Measurements from ENCODE around the gene MBD5.

- PRO-cap, 2 experiments = no peak in any of the 2 experiments
These were observed 24.0 kb upstream of the GTDC1 start for GRCh38 chr2:144356143-144356843.

- PRO-cap, 2 experiments = no peak in any of the 2 experiments
These were observed 25.7 kb upstream of the GTDC1 start for GRCh38 chr2:144357954-144358525.

- PRO-cap, 2 experiments = no peak in any of the 2 experiments
These were observed 56.2 kb upstream of the GTDC1 start for GRCh38 chr2:144388428-144389095.

DNA sequence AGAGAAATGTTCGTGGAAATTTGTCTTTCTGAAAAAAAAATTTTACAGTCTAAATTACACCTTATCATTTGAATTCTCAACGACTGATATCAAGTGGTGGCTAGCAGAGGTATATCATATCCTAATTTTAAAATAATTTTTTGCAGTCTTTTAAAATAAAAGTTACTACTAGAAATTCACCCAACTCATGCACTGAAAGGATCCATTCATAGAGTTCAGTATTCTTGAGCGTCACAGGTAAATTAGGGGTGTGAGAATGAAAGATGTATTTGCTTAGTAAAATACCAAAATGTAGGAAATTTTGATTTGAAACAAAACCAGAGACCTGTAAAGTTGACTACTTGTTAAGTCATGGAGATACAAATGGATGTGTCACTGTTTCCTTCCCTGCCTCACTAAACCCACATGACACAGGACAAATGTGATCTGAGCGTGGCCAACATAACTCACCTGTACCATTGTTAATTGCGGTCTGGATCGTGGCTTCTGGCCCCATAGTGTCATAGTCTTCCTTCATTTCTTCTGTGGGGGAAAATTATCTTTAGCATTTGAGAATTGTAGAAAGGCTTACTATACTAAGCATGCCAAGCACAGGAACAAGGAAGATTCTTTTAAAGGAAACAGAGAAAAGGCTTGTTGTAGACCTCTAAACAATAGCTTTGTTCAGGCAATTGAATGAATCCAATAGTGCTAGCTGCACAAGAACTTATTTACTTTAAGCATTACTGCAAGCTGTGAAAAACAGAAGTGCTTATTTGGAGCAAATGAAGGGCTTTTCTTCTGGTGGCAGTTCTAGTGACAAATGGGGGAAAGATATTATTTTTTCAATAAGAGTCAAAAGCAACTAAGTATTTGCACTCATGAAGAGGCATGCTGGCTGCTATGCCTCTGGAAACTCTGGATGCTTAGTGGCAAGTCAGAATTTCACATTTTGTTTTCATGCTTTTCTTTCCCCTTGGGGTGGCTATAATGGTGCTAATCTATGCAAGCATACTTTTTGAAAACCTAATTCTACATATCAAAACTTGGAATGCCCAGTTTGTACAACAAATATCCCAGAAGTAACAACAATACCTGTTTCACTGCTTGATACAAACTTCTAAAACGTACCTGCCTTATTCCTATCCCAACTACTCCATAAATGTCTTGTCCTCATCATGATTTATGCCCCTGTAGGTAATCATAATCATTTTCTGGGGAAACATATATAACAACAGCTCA is 92.4 kb upstream of the GTDC1 start:
- PRO-cap, 2 experiments = no peak in any of the 2 experiments

DNA sequence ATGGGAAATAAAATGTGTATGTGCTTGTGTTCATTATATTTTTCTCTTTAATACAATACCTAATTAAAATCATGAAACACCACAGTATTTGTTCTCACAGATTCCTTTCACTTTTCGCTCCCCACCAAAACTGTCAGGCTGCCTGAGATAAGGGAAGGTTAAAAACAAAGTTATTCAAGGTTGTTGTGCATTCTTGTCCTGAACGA is 76.4 kb downstream of the ZEB2 start:
- PRO-cap, 2 experiments = no peak in any of the 2 experiments

GRCh38 chr2:144456491-144457350 is 63.2 kb downstream of the ZEB2 start:
- PRO-cap, 2 experiments = no peak in any of the 2 experiments

GRCh38 chr2:144484471-144485407 is 35.2 kb downstream of the ZEB2 start:
- PRO-cap, 2 experiments = no peak in any of the 2 experiments

- PRO-cap, 2 experiments = no peak in any of the 2 experiments
These were observed 19.4 kb downstream of the ZEB2 start for GRCh38 chr2:144500275-144501235.

- PRO-cap, 2 experiments = no peak in any of the 2 experiments
These were observed 11.6 kb downstream of the ZEB2 start for GRCh38 chr2:144508110-144509018.

DNA sequence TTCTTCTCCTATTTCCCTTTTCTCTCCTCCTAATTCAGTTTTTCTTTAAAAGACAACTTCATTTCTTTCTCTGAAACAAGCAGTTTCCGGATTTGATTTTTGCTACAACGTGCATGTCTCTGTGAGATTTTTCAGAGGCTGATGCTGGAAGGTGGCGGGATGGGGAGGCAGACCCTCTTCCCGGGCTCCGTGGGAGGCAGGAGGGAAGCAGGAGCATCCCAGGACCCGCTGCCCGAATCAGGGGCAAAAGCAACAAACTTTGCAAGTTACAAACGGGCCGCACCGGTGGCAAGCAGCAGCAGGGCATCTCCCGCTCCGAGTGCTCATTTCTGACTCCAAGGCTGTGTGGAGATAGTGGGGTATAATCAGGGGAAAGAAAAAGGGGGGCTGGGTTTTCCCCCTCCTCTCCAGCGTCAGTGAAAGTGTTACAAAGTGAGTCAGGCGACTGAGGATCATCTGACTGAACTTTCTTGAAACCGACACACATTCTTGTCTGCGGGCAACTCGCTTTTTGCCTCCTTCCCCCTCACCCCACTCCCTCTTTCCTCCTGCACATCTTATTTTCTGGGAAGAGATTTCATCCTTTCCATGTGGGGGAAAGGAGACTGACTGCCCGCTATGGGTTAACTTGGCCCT is 6.3 kb downstream of the ZEB2 start:
- PRO-cap, 2 experiments = peak in 1 of 2 experiments; most common plus-strand start position 502 of the sequence (in 1); most common minus-strand start position 337 of the sequence (in 1)

DNA sequence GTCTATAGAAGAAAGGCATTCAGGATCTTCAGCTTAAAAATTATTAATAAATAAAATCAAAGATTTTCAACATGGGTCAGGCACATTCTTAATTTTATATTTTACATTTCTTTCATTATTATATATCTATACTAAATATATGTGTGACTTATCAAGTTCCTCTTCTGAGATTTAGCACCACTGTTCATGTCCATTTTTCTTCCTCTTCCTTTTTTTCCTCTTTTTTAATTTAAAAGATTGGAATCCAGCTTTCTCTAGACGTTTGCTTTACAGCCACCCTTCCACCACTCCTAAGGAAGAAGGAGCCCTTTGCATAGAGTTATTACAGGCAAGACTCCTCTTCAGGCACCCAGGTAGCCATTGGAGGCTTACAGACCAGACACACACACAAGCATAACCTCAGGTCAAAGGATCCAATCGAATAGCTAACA is 2.2 kb upstream of the ZEB2 start:
- PRO-cap, 2 experiments = no peak in any of the 2 experiments

DNA sequence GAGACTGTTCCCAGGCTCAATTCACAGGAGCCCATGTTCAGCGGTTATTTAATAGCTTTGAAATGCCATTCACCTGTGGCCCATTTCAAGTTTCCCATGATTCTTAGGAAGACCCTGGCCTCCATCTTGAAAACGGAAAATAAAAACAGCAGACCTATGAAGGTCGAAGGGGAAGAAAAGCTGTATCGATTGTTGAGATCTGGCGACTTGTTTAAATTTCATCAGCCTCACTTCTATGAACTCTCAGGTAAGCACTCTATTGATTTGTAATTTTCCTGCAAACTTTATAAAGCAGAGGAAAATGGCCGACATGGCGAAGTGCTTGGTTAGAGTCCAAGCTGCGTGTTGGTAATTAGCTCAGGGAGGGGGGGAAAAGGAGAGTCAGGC is 147.9 kb upstream of the ZEB2 start:
- PRO-cap, 2 experiments = no peak in any of the 2 experiments

DNA sequence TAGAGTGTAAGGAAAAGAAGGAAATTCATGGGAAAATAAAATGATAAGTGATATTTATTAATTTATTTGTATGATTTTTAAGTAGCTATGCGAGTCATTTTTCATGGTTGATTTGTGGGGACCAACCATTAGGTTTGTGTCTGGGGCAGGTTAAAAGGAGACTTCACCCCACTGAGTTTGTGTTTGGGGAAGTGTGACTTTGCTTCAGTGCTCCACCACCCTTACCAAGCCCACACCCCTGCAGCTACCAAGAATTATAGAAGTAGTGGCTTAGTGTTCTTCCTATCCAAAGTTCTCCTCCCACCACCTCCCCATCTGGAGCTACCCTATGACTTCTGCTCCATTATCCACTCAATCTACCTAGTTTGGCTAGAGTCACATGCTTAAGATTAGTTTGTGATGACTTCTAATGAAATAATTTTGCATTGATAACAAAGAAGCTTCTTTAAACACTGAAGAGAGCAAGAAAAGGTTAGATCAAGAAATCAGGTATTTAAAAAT is 182.1 kb upstream of the ZEB2 start:
- PRO-cap, 2 experiments = no peak in any of the 2 experiments

GRCh38 chr2:145411373-145411919 is 891.5 kb upstream of the ZEB2 start:
- PRO-cap, 2 experiments = no peak in any of the 2 experiments

DNA sequence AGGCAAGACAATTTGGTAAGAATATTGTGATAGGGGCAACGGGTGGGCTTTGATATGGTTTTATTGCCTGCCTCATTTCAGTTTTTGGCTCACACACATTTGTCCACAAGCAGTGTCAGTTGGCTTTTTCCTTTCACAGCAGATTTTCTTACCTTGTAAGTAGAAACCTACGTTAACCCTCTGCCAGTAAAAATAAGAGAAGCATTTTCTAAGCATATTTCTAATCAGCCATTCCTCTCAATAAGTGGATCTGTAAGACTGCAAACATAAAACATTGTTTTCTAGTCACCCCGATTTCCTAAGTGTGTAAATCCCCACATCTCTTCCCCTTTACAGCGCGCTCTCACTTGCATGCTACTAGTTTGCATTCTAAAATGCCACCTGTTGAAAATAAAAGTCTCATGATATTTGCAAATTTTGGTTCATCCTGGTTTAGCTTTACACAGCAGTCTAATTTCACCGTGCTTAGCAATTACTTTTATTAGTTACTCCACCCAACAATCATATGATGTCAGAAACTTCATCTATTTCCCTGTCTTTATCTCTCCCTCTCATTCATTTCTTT is 1230.6 kb upstream of the ZEB2 start:
- PRO-cap, 2 experiments = no peak in any of the 2 experiments

GRCh38 chr2:147647456-147647765 is 197.4 kb upstream of the ACVR2A start:
- PRO-cap, 2 experiments = no peak in any of the 2 experiments

DNA sequence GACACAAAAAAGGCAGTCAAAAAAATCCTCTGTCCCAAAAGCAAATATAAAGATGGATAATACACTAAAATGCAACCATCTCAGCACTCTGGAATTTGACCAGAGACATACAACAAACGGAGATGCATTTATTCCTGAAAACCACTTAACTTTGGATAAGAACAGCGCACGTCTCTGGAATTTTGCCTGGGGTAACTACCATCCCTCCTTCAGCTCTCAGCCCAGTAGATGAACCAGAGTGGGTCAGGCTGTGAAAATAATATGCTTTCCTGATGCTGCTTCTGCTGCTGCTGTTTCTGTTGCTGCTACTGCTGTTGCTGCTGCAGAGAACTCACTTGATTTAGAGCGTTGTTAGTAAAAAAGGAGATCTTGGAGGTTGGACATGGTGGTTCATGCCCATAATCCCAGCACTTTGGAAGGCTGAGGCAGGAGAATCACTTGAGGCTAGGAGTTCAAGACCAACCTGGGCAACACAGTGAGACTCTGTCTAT is 133.7 kb upstream of the ACVR2A start:
- PRO-cap, 2 experiments = no peak in any of the 2 experiments

GRCh38 chr2:148020814-148021191 is at the start of gene MBD5:
MBD5 (plus strand) TSS chr2:148021091.
- PRO-cap, 2 experiments = peak in 2 of 2 experiments; most common plus-strand start chr2:148021030 (in 2)

GRCh38 chr2:148422401-148423086 is 222.0 kb upstream of the EPC2 start:
- PRO-cap, 2 experiments = no peak in any of the 2 experiments

- PRO-cap, 2 experiments = no peak in any of the 2 experiments
These were observed 91.1 kb upstream of the EPC2 start for GRCh38 chr2:148553316-148553906.